A673 (cell line): ENCODE data around the genes SNAPC1 and WDR89.

DNA sequence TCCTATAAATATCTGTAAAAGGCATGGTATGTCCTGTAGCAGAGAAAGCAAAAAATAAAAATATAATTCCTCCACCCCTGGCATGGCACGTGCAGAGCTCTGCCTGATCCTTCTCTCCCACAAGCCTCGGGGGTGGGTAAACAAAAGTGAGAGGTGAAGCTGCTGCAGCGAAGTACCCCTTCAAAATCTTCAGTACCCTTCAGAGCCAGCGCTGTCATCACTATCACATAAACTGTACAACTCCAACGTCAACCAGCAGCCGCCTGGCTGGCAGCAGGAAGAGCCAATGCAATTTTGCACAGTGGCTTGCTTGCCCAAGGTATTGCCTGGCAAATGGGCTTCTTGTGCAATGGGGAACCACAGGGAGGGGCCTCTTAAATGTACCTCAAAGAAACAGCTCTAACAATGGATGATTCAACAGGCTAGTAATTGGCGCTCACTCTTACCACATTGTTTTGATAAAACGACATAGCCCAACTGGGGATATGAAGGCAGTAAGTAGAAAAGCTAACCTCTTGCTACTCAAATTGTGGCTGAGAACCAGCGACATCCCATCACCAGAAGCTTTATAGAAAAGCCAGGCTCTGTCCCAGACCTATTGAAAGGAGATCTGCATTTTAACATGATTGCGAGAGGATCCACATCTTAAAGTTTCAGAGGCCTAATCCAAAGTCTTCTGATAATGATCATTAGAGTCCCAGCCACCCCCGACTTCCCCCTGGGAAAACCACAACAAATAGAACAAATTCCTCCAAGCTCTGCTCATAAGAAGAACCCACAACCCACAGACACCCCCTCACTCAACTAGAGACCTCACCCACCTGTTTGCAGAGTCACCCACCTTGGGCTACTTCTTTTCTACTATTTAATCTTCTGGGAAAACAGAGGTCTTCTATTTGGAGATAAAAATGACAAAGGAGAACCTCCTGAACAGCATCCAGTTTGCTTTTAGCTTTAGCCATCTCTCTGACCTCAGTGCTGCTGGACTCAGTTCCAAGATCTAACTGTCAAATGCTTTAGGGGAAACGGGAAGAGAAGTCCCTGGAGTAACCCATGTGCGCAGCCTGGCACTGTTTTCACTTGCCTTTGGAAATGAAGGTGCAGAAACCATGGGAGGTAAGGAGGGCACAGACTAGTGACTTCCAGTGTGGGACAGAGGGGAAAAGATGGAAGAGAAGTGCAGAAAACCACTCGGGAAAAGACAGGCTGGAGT, 125.3 kb upstream of the HIF1A start:
- PRO-cap, result no peak

GRCh38 chr14:61574047-61574568, 121.2 kb upstream of the HIF1A start:
- PRO-cap, result no peak

- PRO-cap, result no peak
These were observed 93.3 kb upstream of the HIF1A start for GRCh38 chr14:61601818-61602604.

DNA sequence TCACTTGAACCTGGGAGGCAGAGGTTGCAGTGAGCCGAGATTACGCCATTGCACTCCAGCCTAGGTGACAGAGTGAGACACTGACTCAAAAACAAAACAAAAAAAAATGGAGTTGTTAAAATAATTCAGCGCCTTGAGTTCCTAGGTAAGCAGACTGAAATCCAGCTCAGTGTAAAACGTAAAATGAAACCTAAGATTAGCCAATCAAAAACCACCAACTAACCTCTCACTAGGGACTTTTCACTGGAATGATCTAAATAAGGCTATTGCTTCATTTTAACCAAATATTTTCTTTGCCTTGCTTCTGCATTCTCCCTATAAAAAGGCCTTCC, 91.6 kb upstream of the HIF1A start:
- PRO-cap, result no peak

DNA sequence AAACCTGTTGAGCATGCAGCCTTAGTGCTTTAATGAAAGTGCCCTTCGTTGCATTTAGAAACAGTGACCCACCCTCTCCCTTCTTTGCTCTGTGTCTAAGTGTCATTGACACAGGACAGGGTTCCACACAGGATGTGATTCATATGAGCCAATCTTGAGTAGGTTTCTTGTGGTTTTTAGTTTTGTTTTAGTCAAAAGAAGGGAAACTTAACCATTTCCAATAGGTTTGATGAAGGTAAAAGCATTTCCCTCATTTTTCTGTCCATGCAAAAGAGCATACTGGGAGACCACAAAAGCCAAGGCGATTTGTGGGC, 32.7 kb upstream of the HIF1A start:
- PRO-cap, result no peak

GRCh38 chr14:61735425-61735829, 26.8 kb upstream of the SNAPC1 start:
- PRO-cap, result no peak

DNA sequence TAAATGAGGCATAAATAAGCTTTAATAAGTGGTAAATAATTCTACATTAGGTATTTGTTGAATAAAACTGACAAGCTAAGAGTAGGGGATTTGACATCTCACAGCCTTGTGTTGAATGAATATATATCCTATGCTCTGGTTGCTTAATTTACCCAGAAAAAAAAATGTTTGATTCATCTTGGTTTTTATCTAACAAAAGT, 22.9 kb upstream of the SNAPC1 start:
- PRO-cap, result no peak

DNA sequence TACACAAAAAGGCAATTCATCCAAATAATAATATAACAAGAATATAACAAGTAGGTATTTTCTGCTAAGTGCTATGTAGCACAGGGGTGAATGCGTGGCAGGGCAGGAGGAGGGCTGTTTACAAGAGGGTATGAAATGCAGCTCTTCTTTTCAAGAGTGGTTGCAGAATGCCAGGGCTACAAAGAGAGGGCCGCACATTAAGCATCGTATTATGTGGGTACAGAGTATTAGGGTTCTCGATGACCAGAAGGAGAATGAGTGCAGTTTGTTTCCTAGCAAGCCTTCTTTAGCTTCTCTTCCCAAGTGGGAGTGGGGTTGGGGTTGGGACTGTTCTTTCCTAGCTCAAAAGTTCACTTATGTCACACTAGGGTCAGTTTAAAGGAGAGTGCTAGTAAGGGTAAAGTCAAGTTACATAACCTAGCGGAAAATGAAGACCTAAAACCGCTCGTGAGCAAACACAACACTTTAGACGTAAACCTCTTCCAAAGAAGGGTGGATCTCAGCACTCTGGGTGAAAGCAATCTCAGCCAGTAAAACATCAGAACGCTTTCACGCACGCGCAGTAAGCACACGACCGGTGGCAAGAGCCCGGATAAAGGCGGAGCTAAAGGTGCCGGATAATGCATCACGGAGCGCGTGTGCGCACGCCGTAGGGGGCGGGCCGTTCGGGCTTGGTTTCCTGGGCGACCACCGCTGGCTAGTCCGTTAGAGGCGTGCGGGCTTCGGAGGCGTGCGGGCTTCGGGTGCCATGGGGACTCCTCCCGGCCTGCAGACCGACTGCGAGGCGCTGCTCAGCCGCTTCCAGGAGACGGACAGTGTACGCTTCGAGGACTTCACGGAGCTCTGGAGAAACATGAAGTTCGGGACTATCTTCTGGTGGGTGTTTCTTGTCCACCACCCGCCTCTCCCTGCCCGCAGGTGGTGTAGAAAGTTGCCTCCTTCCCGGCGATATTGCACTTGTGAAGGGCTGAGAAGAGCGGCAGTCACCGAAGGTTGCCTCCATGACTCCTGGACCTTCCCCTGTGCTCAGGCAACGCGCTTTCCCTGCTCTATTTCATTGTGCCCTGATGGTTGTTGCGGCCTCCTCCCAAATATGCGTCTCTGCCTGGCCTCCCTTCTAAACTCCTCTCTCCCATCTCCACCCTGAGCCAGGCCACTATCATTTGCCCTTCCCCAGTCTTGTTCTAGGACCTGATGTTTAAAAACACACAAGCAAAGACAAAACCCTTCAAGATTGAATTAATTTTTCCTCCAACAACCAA, at the start of gene SNAPC1:
Gene SNAPC1 (plus strand): TSS at position 708 of the 1,262 bp plus-strand sequence.
- PRO-cap, result bidirectional peak, plus-strand start at position 708 of the sequence, minus-strand start at position 537 of the sequence; unidirectional peak, plus-strand start at position 956 of the sequence

DNA sequence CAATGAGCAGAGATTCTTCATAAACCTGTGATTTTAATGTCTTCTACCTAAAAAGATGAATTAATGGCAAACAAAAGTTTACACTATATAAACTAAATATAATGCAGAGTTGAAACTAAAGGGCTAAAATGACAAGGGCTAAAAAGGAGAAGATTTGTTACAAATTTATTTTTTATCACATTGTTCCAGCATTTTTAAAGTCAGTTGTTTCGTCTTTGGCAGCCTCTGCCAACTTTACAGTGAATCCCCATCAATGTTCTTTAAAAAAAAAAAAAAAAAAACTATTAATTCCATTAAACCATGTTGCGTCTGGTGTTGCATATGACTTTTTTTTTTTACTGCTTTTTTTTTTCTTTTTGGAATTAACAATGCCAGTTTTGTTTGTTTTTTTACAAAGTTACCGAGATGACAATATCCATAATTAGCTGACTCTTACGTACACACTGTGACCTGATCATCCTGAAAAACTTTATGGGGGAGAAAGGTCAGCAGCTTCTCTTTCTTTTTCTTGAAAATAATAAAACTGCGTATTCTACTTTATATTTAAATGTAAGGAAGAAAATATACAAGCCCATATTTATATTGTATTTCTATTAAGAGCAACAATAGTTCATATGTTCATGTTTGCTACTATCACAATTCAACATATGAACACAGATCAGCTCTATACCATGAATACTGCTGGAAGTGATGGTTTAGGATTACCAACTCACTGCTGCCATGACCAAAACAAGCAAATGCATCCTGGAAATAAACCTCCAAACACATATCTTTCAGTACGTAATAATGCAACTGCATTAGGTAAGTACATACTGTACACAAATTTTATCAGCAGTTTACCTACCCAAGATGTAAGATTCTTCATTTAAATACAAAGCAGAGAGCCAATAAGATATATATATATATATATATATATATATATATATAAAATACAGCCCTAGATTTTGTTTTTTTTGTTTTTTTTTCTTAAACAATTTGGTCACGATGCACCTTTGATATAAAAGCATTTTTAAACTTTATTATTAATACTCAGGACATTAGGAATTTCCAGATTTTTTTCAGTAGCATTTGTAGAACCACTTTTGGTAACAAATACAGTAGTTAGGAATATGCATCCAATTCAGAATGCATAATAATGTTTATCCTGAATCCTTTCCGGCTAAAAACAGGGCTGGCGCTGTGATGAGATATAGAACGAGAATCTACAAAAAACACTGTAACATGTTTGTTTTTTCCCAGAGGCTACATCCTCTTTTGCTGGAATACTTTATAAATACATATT, 55.4 kb upstream of the GPHB5 start:
- PRO-cap, result no peak

- PRO-cap, result no peak
These were observed 105.3 kb upstream of the GPHB5 start for GRCh38 chr14:63424008-63424478.

DNA sequence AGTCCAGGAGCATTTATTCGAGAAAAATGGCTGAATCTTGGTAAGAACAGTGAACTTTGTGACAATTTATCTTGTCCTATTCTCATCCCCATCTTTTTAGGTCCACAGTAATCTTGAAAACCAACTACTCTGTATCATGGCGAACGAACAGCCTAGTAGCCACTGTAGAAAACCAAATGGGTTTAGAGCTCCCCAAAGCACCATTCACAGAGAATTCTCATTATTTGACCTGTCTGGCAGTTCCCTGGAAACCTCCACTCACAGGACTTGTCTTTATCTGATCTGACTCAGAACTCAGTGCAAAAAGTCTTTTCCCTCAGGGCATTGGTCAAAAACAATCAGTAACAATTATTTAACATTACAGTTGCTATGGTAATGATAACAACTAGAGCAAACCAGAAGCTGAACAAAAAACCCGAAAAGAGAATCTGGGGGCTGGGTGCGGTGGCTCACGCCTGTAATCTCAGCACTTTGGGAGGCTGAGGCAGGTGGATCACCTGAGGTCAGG, 20.4 kb upstream of the PPP2R5E start:
- PRO-cap, result no peak

DNA sequence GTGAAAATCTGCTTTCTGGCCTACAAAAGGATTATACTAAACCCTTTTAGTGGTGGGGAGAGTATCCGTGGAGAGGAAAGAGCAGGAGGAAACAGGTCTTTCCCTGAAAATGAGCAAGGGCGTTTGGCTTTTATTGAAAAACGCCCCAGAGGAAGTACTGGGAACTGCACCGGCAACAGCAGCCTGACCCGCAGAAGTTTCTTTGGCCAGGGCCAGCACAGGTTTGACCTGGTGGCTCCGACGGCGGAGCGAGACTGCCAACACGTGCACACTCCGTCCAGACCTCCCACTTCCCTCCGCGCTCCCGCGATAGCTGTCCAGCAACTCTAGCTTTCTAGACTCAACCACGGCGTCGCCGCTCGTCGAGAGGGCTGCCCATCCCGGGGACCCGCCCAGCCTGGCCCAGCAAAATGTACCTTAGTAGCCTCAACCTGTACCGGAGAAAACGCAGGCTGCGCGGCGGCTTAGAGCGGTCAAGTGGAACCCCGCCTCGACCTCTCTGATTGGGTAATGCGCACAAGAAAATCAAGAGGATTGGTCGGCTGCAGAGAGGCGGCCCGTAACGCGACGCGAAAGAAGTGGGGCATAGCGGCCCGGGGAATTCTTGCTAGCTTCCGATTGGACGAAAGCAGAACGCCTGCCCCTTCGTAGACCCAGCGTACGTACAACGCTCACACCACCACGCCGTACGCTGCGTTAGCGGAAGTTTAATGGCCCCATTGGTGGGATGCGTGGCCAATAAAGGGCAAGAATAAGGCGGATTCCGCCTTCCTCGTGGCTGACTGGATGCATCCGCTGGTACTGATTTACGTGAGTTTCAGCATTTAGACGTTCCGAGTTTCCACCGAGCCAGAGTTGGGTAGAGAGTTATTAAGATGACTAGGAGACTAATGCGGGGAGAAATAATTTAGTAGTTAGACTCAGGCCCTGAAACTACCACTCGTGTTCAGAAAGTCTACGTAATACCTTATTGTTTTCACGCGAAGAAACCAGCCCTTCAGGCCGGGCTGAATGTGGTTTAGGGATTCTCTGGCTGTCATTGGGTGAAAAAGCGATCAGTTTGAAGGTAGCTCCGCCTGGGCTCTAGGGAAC, at the start of gene WDR89:
Gene WDR89 (minus strand): TSS at position 484 of the 1,092 bp plus-strand sequence.
- PRO-cap, result bidirectional peak, plus-strand start at position 49 of the sequence, minus-strand start at position 105 of the sequence; bidirectional peak, plus-strand start at position 229 of the sequence, minus-strand start at position 256 of the sequence; bidirectional peak, plus-strand start at position 768 of the sequence, minus-strand start at position 484 of the sequence; bidirectional peak, plus-strand start outside the sequence, minus-strand start at position 989 of the sequence

GRCh38 chr14:63857351-63858118, 4.7 kb downstream of the SYNE2 start:
- PRO-cap, result no peak

DNA sequence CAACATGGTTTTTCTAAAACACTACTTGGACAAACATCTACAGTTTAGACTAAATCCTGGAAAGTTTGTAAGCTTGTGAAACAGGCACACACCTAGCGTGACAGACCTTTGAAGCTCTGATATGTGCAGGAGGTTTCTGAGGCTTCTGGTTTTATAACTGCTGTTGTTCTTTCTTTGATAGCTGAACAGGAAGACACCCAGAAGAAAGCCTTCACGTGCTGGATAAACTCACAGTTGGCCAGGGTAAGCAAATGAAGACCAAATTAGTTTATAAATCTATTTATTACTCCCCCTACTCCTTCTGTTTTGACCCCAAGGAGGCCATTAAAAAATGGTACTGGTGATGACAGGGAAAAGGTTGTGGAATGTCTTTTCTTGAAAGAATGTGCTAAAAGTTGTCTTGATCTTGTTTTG, 87.6 kb downstream of the SYNE2 start:
- PRO-cap, result no peak

GRCh38 chr14:64022664-64023062, 169.9 kb downstream of the SYNE2 start:
- PRO-cap, result no peak

- PRO-cap, result no peak
These were observed 178.2 kb downstream of the SYNE2 start for GRCh38 chr14:64031032-64031394.

DNA sequence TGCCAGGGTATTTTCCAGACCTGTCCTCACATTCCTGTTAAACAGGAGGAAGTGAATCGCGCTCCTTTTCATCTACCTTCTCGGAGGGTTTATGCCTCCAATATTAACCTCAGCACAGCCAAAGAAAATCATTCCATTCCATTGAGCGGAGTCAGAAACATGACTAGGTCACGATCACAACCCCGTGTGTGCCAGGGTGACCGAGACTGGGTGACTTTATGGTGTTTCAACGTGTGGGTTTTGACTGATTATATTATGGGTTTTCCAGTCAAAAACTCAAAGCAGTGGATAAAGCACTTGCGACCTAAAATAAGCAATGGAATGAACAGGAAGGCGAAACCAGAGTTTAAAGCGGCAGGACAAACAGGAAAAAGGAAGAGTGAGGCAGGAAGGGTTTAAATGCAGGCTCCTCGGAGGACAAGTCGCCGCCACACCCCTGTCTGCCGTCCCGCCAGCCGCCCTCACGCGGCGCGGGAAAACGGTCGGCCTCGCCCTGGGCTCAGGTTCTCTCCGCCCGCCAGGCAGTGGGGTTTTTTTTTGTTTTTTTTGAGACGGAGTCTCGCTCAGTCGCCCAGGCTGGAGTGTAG, 1.3 kb upstream of the HSPA2 start:
- PRO-cap, result bidirectional peak, plus-strand start at position 476 of the sequence, minus-strand start at position 479 of the sequence

DNA sequence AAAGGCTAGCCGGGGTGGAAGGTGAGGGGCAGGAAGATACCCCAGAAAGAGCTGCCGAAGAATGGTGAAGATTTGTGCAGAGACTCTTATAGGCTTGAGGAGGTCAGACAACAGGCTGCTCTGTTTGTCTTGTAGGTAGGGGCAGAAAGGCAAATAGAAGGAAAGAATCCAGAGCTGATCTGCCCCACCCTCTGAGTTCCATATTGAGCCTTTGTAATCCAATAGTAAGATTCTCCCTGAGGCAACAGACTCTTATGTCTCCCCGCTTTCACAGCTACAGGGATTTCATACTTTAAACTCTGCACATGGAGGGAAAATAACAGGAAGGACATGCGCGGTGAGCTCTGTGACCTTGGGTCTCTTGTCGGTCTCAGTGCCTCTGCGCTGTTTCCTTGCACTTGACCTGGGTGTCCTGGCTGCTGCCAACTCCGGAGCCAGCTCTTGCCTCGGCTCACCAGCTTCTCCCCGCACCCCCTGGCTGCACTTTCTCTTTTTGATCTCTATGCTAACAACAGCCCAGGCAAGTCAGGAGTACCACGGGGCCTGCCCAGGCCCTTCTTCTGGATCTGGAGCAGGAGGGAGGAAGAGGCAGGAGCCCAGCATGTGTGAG, 75.7 kb downstream of the PPP1R36 start:
- PRO-cap, result no peak

DNA sequence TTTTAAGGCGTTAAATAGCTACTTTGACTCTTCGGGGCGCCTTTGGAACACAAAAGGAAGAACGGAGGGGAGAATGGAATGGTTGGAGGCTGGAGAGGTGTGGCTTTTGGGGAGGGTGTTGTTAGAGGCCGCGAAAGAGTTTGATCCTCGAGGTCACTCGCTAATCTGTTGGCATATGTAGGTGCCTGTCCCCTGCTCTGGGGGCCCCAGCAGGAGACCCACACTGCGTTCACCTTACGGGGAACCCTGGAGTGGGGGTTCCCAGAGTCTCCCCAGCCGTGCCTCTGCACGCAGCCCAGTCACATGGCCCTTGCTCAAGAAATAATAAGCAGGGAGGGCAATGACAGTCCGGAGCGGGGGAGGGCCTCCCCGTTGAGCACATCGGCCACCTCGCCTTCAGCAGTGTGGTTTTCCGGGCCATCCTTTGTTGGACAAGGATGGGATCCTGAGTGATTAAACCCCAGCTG, 1.2 kb downstream of the PLEKHG3 start:
- PRO-cap, result no peak

DNA sequence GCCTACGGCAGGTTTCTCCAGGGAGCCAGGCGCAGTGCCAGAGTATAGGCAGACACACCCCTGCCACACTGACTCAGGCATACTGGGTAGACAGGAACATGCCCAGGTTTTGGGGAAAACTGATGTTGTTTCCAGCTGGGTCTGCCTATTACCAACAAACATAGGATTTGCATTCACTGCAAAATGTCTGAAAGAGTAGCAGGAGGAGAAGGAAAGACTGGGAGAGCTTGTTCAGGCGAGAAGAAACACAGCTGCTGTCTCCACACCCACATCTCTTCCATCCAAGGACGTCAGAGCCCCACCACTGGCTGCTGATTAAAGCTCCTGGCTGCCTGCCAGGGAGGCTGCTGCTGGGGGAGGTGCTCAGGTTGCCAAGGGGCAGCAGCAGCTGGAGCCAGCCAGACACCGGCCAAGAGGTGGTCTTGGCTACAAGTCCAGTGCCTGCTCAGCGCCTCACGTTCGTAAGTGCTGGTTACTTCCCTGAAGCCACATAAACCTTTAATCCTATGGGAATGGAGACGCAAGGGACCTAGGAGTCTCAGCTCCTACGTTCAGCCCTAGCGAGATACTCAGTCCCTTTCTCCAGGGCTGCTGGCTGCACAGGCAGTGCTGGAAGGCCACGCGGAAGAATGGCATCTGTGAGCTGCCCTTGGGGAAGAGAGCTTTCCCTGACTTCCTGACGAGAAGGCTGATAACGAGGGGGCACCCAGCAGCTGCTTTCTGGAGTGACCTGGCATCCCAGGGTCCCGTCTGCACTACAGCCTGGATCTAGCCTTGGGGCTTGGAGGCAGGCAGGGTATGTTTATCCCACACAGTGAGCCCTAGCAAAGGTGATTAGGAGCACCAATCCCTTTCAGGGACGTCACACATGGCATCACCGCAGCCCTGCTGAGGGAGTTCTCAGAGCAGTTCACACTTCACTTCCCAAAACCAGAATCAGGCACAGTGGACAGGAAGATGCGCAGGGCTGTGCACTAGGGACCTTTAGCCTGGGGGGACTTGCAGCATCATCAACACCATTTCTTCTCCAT, 58.2 kb downstream of the PLEKHG3 start:
- PRO-cap, result no peak